Parotid gland (tissue), 1 donor: ENCODE measurements around a stretch of chr19.

GRCh38 chr19:10118722-10119367 lies 854 bp downstream of the EIF3G start:
- PRO-cap = no peak

DNA sequence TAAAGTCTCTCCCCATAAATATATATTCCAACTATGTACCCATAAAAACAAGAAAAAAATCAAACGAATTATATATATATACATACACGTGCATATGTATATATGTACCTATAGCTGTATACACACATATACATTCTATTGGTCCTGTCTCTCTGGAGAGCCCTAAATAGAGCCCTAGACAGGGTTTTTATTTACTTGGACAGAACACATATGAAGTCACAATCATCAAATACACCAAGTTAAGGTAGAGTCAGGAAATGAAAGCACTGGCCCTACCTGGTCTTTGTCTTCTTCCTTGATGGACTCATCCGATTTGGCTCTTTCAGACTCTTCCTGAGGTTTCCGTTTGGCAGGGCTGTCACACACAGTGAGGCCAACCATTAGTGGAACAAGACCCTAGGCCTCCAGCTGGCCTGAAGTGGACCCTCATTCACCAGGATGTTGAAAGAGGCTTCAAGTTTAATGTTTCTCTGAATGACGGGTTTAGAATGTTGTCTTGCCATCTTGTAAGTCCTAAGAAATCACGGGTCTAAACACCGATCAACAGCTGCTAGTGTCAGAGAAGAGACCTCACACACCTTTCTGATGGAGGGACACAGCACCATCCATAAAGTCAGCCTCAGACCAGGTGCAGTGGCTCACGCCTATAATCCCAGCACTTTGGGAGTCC lies 19.4 kb downstream of the DNMT1 start:
- PRO-cap = no peak

GRCh38 chr19:10250052-10250486 lies 1.9 kb upstream of the MRPL4 start:
- PRO-cap = no peak

DNA sequence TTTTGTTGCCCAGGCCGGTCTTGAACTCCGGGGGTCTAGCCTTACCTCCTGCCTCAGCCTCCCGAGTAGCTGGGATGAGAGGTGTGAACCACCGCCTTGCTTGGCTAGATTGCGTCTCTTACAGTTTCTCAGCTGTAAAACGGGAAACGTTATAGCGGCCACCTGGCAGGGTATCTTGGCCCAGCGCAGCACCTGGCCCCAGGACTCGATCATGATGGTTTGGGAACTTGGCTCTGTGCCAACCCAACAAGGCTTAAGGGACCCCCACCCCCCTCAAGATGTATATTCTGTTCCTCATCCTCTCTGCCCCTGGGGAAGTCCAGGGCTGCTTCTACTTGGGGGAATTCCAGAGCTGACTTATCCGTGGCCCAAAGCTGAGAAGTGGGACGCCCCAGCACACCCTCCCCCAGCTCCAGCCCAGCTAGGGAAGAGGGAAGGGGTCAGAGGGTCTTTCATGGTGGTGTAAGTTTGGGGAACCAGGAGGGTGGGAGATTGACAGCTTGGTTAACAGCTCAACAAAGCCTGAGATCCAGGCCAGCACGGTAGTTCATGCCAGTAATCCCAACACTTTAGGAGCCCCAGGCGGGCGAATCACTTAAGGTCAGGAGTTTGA lies 659 bp downstream of the ICAM1 start:
- PRO-cap = no peak

DNA sequence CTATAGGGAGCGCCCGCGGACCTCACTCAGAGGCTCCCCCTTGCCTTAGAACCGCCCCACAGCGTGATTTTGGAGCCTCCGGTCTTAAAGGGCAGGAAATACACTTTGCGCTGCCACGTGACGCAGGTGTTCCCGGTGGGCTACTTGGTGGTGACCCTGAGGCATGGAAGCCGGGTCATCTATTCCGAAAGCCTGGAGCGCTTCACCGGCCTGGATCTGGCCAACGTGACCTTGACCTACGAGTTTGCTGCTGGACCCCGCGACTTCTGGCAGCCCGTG lies 671 bp downstream of the ICAM4 start:
- PRO-cap = no peak

DNA sequence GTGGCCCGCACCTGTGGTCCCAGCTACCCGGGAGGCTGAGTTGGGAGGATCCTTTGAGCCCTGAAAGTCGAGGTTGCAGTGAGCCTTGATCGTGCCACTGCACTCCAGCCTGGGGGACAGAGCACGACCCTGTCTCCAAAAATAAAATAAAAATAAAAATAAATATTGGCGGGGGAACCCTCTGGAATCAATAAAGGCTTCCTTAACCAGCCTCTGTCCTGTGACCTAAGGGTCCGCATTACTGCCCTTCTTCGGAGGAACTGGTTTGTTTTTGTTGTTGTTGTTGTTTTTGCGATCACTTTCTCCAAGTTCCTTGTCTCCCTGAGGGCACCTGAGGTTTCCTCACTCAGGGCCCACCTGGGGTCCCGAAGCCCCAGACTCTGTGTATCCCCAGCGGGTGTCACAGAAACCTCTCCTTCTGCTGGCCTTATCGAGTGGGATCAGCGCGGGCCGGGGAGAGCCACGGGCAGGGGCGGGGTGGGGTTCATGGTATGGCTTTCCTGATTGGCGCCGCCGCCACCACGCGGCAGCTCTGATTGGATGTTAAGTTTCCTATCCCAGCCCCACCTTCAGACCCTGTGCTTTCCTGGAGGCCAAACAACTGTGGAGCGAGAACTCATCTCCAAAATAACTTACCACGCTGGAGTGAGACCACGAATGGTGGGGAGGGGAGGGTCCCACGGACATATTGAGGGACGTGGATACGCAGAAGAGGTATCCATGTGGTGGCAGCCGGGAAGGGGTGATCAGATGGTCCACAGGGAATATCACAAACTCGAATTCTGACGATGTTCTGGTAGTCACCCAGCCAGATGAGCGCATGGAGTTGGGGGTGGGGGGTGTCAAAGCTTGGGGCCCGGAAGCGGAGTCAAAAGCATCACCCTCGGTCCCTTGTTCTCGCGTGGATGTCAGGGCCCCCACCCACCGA lies 1.2 kb upstream of the ICAM5 start:
- PRO-cap = no peak

DNA sequence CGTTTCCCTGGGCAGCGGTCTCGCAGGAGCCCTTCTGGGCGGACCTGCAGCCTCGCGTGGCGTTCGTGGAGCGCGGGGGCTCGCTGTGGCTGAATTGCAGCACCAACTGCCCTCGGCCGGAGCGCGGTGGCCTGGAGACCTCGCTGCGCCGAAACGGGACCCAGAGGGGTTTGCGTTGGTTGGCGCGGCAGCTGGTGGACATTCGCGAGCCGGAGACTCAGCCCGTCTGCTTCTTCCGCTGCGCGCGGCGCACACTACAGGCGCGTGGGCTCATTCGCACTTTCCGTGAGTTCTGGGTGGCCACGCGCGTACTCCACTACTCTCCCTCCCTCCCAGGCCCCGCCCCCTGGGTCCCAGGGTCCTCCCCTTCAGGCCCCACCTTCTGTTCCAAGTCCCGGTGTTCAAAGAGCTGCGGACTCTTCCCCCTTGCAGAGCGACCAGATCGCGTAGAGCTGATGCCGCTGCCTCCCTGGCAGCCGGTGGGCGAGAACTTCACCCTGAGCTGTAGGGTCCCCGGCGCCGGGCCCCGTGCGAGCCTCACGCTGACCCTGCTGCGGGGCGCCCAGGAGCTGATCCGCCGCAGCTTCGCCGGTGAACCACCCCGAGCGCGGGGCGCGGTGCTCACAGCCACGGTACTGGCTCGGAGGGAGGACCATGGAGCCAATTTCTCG lies 1.4 kb downstream of the ICAM5 start:
- PRO-cap = bidirectional peak, plus-strand start at position 390 of the sequence, minus-strand start at position 294 of the sequence

DNA sequence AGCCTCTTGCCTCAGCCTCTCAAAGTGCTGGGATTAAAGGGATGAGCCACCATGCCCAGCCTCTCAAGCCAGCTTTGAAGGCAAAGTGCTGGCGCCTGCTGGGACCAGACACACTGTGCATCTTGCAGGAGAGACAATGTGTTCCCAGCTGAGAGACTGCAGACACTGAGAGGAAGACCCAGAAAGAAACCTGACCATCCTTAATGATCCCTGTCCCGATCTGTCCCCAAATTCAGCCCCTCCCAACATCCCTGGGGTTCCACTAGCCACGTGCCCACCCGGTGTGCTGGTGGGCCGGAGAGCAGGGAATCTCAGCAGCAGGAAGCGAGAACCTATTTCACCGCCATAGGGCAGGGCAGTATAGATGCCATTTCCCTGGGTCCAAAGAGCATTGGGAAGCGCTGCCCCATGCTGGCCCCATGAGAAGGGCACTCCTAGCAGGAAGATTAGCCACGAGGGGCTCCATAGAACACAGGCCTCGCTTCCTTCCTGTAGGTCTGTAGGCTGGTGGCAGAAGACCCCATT lies 1.0 kb downstream of the RAVER1 start:
- PRO-cap = no peak

GRCh38 chr19:10332762-10332954 lies 671 bp downstream of the RAVER1 start:
- PRO-cap = no peak

DNA sequence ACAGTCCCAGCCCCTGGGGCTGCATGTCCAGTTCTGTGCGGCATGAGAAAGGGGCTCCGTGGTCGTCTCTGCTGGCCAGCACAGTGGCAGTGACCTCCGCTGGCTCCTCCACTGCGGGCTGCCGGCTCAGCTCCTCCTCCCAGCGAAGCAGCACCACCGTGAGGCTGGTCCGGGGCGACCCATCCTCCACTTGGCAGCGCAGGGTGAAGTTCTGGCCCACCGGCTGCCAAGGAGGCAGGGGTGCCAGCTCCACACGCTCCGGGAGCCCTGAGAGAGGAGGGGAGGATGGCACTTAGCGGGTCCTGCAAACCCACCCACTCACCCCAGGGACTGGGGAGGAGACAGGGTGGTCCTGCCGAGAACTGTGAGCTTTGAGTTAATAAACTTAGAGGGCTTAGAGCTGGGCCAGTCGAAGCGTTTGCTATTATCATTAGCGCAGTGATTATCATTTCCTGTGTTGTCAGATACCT lies 2.4 kb upstream of the RAVER1 start:
- PRO-cap = no peak

DNA sequence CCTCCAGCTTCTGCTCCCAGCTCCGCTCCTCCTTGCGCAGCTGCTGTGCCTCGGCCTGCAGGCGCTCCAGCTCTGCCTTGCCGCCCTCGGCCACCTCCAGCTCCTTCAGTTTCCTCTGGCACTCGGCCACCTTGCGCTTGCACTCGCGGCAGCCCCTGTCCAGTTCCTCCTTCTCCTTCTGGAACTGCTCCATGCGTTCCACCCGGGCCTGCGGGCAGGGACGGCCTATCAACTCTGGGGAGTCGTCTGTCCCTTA lies 7.4 kb downstream of the CDC37 start:
- PRO-cap = no peak

GRCh38 chr19:10408625-10409255 lies 5.4 kb upstream of the CDC37 start:
- PRO-cap = no peak

GRCh38 chr19:10418875-10419200 lies 1.5 kb upstream of the PDE4A start:
- PRO-cap = no peak

DNA sequence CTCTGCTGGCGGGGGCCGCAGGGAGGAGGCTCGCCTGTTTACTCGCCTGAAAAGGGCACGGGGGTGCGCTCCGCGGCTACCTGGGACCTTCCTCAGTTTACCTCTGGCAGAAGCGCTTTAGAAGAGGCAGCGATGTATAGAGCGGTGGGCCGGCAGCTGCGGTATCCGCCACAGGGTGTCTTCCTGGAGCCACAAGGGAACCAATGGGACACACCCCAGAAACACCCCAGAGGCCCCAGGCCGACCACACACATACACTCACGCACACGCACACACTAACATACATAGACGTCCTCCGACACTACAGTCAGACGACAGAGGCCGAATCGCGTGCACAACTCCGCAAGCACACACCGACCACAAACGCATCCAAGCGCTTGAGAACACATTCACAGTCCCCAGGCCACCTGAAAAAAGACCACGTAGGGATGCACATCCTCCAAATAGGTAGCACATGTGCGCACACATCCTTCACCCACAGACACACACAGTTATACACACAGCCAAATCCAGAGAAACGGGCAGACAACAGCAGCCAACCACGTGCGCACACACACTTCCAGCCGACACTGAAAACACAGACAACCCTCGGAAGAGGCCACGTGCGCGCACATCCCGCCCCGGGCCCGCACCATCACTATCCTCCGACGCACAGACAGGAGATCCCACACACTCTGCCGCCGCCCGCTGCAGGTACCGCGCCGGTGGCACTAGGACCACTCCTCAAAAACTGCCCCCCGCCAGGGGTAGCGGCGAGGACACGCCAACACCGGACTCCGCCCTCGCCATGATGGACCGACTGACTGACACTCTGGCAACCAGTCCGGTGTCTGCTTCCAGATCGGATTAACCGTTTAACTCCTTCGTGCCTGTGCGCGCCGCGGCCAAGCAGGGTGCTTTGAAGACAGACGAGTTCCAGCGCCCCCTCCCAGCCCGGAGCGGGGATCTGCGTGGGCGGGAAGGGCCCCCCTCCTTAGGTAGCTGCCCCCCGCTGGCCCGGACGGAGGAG lies 619 bp upstream of the PDE4A start:
- PRO-cap = no peak

GRCh38 chr19:10420823-10421648 lies 698 bp downstream of the PDE4A start:
- PRO-cap = no peak

- PRO-cap = no peak
Observed at GRCh38 chr19:10450418-10451406, 30.4 kb downstream of the PDE4A start.

- PRO-cap = no peak
Observed at GRCh38 chr19:10518987-10519384, 1.7 kb upstream of the S1PR5 start.

DNA sequence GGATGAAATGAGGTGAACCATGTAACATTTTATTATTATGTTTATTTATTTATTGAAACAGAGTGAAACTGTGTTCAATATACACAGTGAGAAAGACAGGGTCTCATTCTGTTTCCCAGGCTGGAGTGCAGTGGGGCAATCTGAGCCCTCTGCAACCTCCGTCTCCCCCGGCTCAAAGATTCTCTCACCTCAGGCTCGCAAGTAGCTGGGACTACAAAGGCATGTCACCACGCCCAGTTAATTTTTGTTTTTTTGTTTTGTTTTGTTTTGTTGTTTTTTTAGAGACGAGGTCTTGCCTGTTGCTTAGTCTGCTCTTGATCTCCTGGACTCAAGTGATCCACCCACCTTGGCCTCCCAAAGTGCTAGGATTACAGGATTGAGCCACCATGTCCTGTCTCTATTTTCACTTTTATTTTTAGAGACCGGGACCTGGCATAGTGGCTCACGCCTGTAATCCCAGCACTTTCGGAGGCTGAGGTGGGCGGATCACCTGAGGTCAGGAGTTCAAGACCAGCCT lies 9.1 kb upstream of the SLC44A2 start:
- PRO-cap = no peak

DNA sequence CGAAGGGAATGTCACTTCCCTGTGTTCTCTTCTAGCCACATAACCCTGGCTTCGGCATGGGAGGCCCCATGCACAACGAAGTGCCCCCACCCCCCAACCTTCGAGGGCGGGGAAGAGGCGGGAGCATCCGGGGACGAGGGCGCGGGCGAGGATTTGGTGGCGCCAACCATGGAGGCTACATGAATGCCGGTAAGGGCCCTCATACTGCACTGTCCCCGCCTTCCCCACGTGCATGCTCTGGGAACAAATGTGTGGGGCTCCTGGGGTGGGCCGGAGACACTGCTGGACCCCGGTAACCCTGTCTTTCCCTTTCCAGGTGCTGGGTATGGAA lies 17.7 kb upstream of the QTRT1 start:
- PRO-cap = no peak

DNA sequence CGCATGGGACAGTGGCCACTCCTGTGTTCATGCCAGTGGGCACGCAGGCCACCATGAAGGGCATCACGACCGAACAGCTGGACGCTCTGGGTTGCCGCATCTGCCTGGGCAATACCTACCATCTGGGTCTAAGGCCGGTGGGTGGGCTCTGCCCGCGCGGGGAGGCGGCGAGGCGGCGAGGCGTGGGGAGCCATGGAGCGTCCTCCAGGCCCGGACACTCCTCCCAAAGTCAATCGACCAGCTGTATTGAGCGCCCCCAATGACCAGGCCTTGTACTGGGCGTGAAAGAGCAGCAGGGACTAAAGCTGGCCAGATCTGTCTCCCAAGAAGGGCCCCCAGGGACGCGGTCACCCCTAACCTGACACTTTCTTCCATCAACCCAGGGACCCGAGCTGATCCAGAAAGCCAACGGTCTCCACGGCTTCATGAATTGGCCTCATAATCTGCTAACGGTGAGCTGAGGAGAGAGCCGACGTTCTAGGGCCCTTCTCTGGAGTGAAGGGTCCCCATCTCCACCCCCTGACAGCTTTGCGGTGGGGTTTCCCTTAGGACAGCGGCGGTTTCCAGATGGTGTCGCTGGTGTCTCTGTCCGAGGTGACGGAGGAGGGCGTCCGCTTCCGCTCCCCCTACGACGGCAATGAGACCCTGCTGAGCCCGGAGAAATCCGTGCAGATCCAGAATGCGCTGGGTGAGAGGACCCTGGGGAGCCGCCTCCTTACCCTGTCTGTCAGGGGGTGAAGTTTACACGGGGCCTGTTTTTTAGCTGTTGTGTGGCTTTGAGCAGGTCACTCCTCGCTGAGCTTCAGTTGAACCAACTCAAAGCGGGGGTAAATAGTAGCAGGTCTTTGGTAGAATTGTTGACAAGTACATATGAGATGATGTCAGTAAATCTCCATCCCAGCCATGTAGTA lies 583 bp downstream of the QTRT1 start:
- PRO-cap = no peak